Placental epithelial cell (primary cell): Measurements from ENCODE around the genes CELA2A and UQCRHL.

DNA sequence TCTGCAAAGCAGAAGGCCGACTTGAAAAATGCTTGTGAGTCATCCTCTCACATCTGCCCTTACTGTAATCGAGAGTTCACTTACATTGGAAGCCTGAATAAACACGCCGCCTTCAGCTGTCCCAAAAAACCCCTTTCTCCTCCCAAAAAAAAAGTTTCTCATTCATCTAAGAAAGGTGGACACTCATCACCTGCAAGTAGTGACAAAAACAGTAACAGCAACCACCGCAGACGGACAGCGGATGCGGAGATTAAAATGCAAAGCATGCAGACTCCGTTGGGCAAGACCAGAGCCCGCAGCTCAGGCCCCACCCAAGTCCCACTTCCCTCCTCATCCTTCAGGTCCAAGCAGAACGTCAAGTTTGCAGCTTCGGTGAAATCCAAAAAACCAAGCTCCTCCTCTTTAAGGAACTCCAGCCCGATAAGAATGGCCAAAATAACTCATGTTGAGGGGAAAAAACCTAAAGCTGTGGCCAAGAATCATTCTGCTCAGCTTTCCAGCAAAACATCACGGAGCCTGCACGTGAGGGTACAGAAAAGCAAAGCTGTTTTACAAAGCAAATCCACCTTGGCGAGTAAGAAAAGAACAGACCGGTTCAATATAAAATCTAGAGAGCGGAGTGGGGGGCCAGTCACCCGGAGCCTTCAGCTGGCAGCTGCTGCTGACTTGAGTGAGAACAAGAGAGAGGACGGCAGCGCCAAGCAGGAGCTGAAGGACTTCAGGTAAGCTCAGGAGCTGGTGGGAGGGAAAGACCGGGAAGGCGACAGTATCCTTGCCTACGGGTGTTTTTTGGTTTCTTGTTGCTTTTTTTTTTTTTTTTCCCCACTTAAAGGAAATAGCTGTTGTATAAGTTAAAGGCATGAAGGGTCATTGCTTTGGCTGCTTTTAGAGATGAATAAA, 82.4 kb downstream of the PRDM2 start:
- CAGE, long polyA plus RNA = no peak

GRCh38 chr1:14238625-14239152, 359.8 kb upstream of the KAZN start:
- CAGE, long polyA plus RNA = no peak

- CAGE, long polyA plus RNA = no peak
Measured at GRCh38 chr1:14258937-14259849, 339.3 kb upstream of the KAZN start.

- CAGE, long polyA plus RNA = no peak
Measured at GRCh38 chr1:14733637-14734056, 135.2 kb downstream of the KAZN start.

- CAGE, long polyA plus RNA = no peak
Measured at GRCh38 chr1:14999294-14999983, 154.1 kb upstream of the TMEM51 start.

DNA sequence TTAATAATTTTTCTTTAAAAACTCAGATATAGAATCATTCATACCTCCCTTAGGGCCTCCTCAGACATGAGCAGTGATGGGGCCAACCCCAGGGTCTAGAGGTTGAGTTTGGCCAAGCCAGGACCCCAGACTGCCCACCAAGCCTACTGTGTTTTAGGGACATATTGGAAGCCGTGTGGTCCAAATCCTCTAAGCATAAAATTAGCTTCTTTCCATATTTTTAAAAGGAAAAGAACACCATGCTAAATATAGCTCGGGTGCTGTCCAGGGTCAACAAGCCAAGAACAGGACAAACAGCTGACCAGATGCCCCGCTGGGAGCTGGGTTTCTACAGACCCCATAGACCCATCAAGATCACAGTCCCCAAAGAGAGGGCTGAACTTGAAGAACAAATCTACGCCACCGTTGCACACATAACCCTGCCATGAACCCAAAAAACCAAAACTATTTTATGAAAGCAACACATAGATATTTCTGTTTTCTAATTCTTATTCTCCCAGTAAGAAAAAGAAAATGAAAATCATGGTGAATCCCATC, 36.4 kb upstream of the FHAD1 start:
- CAGE, long polyA plus RNA = no peak

DNA sequence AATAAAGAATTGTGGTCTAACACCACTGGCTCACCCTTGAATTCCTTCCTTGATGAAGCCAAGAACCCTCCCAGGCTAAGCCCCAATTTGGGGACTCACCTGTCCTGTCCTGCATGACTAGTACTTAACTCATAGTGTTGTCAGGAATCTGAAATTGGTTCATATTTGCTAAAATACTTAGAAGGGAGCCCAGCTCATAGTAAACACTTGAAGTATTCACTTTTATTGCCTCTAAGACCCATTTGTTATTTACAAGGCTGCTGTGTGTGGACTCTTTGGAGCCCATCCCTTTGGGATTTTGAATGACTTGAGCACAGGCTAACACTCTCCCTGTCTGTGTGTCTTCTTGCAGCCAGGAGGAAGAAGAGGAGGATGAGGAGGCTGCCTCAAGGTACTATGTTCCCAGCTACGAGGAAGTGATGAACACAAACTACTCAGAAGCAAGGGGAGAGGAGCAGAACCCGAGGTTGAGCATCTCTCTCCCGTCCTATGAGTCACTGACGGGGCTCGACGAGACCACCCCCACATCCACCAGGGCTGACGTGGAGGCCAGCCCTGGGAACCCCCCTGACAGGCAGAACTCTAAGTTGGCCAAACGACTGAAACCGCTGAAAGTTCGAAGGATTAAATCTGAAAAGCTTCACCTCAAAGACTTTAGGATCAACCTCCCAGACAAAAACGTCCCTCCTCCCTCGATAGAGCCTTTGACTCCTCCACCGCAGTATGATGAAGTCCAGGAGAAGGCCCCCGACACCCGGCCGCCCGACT, 27.9 kb upstream of the FHAD1 start:
- CAGE, long polyA plus RNA = no peak

DNA sequence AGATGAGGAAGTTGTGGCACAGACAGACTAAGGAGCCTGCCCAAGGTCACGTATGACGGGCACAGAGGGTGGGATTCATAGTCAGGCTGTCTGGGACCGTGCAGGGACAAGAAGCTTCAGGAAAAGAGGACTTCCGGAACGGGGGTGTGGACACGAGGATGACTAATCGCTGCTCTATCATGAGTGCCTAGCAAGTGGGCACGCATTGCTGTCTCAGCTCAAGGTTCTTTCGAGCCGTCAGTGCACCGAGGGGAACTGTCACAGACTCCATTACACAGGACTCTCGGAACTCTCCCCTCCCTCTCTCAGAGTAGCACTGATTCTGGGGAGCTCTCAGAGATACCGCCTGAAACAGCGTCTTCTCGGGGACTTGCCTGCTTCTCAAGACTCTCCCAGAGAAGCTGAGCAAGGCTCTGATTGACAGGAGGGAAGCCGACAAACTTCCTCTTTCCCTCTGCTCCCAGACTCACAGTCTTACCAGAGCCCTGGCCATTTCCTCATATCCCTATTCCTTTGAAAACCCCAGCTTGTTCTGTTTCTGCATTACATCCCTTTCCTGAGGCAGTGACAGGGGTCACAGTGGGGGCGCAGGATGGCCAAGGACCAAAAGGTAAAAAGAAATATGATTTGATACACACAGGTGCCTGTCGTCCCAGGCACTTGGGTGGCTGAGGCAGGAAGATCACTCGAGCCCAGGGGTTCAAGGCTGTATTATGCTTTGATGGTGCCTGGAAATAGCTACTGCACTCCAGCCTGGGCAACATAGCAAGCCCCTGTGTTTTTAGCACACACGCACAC, 14.4 kb downstream of the FHAD1 start:
- CAGE, long polyA plus RNA = no peak

DNA sequence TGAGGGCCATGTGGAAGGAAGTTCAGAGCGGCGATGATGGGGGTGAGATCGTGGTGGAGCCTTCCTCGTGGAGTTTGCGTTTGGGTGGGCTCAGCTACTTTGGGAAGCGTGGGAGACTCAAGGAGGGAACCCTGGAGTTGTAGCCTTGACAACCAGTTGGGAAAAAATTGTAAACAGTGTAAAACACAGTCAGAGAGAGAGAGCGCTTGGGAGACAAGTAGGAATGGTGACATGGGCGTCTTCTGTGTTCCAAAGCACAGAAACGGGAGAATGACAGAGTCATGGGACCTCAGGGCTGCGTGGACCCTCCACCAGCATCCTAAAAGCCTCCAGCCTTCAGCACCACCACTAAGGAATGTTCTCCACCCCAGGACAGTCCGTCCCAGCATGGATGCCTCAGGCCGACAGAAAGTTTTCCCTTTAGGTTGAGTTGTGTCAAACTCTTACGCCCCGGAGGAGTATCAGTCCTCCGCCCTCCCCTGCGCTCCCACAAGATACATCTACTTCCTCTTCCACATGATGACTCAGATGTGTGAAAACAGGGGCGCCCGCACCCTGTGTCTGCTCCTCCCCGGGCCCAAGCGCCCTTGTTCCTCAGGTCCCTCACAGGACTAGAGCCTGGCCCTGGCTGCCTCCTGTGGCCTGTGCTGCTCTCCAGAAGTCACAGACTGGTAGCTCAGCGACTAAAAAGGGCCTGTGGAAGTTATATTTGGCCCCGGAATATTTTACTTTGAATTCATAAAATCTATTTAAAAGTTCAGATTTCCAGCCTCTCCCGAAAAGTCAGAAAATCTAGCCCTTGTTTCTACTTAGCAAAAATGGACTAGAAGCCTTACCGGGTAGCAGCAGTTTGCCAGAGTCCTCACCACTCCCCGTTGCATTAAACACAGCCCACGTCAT, 63.9 kb upstream of the EFHD2 start:
- CAGE, long polyA plus RNA = no peak

DNA sequence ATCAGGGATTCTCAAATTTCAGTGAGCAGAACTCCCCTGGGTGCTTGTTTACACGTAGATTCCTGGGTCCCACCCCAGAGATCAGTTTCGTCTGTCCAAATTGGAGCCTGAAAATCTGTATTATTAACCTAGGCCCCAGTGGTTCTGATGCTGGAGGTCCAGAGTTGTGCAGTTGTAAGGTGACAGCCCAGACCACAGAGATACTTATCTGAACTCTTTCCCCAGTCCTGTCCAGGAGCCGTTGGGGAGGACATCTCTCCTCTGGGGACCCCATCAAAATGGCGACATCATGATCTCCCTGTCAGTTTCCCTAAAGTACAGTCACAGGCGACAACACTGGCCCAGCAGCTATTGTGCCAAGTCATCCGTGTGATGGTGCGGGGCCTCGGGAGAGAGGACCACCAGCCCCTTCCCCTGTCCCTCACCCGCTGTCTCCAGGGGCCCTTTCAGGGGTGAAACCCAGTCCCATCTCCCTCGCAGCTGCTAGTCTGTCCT, 779 bp upstream of the EFHD2 start:
- CAGE, long polyA plus RNA = no peak

GRCh38 chr1:15410039-15410324, 294 bp downstream of the EFHD2 start:
- CAGE, long polyA plus RNA = no peak

GRCh38 chr1:15456616-15456948, at the start of gene CELA2A:
Gene CELA2A, plus strand, starts transcription at chr1:15456732.
- CAGE, long polyA plus RNA = no peak

DNA sequence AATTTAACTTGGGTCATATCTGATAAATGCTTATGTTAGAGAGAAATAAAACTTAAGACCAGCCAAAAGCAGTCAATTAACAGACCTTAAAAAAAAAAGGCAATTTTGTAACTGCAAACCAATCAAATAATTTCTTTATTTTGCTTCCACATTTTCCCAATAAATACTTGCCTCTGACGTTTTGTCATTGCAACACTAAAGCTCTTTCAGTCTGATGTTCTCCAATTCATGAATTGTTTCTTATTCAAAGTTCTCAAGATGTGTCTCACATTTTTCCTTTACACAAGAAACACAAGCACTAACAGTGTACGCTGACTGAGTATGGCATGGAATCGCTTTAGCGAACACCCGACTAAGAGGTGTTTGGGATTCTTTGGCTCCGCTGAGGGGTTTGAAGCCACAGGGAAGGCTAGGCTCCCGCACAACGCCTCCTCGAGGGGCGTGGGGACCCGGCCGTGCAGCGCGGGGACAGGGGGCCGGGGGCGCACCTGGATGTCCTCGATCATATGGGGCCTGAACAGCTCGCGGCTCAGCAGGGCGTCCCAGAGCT, 359 bp downstream of the CASP9 start:
- CAGE, long polyA plus RNA = no peak

DNA sequence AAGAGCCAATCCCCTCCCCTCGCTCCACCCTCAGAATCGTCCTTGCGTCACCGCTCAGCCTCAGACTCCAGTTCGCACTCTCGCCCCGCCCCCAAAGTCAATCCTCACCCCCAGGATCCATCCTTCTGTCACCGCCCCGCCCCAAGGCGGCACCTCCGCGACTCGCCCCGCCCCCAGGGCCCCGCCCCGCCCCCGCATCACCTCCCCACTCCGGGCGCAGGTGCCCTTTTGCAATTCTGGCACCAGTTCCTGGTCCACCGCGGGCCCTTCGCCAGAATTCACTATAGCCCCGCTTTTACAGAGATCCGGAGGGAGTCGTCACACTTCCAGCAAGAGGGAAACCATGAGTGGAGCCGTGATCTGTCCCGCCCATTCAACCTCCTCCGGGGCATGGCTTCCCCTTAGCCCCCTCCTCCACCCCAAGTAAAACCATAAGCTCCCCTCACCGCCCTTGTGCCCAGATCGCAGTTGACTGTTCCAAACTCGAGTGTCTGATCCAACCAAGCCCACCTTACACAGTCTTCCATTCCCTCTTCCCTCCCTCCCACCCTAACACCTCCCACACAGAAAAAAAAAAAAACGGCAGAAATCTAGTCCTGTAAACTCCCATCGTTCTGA, 1.1 kb upstream of the CASP9 start:
- CAGE, long polyA plus RNA = no peak

- CAGE, long polyA plus RNA = no peak
Measured at GRCh38 chr1:15526107-15526335, 627 bp upstream of the DNAJC16 start.

GRCh38 chr1:15603002-15604210, 13.9 kb upstream of the DDI2 start:
- CAGE, long polyA plus RNA = no peak

GRCh38 chr1:15681268-15681866, 2.8 kb upstream of the PLEKHM2 start:
- CAGE, long polyA plus RNA = no peak

DNA sequence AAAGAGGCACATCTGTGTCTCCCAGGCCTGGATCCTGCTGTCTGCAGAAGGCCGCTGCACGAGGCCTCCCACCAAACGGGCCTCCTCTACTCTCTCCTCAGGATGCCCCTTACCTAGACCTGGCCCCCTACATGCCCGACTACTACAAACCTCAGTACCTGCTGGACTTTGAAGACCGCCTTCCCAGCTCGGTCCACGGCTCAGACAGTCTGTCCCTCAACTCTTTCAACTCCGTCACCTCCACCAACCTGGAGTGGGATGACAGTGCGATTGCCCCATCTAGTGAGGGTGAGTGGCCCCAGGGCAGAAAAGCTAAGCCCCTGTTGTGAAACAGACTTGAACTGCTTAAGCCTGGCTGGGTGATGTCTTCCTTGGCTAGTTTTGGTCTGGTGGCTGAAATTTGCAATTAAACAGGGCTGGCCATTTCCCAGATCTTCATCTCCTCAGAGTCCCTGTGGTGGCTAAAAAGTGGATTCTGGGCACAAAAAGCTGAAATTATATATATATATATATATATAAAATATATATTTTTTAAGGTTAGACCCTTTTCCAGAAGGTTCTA, 16.3 kb upstream of the SLC25A34 start:
- CAGE, long polyA plus RNA = no peak

DNA sequence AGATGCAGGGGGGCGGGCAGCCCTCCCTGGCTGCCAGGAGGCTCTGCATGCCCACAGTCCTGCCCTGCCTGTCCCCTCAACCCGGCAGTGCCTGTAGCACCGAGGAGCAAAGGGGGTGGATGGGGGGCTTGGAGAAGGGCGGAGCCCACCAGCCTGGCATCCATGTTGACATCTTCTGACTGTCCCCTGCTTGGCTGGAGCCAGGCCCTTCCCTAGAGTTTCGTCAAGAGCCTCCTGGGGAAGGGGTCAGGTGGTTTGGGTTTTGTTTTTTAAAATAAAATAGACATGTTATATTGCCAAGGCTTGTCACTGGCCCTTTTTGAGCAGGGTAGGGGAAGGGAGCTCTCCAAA, 1.6 kb upstream of the SLC25A34 start:
- CAGE, long polyA plus RNA = no peak

GRCh38 chr1:15807396-15807981, at the start of gene UQCRHL:
Gene UQCRHL, minus strand, starts transcription at chr1:15807649.
- CAGE, long polyA plus RNA = no peak